Melanocyte of skin (primary cell): ENCODE data around the gene CCDC191.

DNA sequence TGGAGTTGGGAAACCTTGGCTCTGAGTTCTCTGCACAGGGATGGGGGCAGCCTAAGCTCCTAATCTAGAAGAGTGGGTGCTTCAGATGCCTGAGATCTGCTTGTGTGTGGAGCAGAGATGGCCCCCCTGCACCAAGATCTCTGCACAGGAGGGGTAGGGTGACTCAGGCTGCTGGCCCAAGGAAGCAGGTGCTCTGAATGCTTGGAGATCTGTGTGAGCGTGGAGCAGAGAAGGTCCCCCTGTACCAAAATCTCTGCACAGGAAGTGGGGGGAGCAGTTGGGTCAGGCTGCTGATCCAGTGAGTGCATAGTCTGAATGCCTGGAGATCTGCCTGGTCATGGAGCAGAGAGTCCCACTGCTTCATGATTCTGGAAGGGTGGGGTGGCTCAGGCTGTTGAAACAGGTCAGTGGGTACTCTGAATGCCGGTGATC is 15.9 kb upstream of the GCSAM start:
- CAGE, long polyA plus RNA, 2 experiments, result no peak in any of the 2 experiments

DNA sequence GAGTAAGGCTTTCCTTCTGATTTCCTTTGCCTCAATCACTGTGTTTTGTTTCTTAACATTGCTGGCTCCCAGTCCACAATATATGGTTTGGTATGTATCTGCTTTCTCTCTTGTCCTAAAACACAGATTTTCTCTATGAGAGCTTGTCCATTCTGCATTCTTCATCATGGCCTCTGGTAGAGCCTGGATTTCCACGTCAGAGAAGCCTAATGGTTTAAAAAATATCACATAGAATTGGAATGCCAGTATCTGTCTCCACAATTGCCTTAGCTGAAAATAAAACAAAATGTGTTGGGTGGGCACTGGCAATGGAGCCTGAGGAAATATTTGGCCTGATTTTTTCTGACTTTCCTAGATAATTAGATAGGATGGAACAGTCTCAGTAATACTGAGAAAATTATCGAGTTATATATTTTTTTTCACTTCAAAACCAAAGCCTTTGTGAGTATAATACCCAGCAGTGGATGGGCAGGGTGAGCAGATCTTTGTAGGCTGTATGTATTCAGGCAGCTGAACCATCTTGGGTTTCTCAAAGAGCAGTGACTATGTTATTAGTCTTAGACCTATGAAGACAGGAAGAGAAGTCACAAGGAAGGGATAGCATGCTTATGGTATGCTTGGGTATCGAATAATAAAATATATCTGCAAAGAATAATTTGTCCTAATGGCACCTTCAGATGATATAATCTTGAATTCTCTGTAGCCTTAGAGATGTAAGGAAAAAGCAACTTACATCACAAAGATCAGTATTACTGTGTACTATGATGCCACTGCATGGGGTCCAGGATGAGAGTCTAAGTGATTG is 2.0 kb downstream of the CD200 start:
- CAGE, long polyA plus RNA, 2 experiments, result no peak in any of the 2 experiments

- CAGE, long polyA plus RNA, 2 experiments, result no peak in any of the 2 experiments
These were observed 71.3 kb downstream of the CD200 start for GRCh38 chr3:112404308-112404664.

GRCh38 chr3:112514564-112514842 is 15.2 kb upstream of the BTLA start:
- CAGE, long polyA plus RNA, 2 experiments, result no peak in any of the 2 experiments

GRCh38 chr3:112635467-112636422 is 5.2 kb downstream of the CCDC80 start:
- CAGE, long polyA plus RNA, 2 experiments, result no peak in any of the 2 experiments

DNA sequence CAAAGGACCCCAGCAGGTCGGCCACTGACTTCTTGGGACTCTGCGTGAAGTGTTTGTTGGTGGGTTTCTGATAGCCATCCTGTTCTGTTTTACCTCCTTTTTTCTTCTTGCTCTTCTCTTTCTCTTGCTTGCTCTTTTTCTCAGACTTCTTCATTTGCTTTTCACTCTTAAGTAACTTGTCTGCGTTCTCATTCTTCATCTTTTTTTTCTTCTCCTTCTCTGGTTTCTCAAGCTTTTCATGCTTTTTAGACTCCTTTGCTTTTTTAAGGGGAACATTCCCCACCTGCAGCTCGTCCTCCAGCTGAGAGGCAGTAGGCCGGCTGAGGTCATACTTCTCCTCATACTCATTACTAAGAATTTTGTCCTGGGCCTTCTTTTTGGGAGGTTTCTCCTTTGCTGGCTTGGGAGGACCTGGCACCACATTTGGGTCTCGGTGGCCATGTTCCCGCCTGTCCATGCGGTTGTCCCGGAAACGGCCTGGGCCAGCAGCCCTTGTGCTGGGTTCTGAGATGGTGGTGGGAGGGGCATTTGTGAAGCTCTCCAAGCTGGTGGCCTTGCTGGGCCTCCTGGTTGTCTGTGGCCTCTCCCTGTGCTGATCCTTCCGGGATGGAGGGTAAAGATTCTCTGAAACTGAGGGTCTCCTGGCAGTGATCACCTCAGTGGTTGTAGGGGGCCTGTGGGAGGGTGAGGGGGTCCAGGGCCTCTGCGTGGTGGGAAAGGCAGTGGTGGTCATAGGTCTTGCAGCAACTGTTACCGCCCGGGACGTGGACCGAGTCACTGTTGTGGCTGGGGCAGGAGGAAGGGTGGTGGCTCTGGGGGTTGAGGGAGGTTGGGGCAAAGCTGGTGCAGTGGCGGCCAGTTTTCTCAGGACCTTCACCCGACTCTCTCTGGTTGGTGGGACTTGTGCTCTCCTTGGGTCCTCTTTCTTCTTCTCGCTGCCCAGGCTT is 2.6 kb downstream of the CCDC80 start:
- CAGE, long polyA plus RNA, 2 experiments, result no peak in any of the 2 experiments

- CAGE, long polyA plus RNA, 2 experiments, result no peak in any of the 2 experiments
These were observed 69.2 kb downstream of the CD200R1L start for GRCh38 chr3:112777511-112777797.

- CAGE, long polyA plus RNA, 2 experiments, result no peak in any of the 2 experiments
These were observed 52.1 kb downstream of the CD200R1L start for GRCh38 chr3:112794508-112795067.

GRCh38 chr3:113051665-113052187 is 32.3 kb upstream of the NEPRO start:
- CAGE, long polyA plus RNA, 2 experiments, result no peak in any of the 2 experiments

GRCh38 chr3:113147546-113148443 is 63.6 kb upstream of the BOC start:
- CAGE, long polyA plus RNA, 2 experiments, result no peak in any of the 2 experiments

- CAGE, long polyA plus RNA, 2 experiments, result no peak in any of the 2 experiments
These were observed 44.6 kb upstream of the BOC start for GRCh38 chr3:113166425-113167514.

DNA sequence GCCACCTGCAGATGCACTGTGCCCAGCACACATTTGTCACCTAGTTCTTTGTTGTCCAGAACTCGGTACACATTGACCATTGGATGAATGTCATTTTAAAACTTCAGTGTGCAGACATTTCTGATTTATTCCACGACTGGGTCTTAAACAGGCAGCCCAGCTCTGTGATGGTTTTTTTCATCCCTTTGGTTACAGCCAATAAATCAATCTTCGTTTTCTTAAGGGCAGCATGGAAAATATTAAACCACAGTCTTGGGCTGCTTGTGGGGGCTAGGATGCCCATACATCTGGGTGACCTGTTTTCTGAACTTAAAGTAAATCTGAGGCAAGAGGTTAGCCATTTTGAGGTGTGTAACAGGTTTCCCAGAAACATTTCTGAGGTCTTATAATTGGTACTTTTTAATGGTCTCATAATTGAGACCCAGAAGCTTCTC is 1.9 kb downstream of the BOC start:
- CAGE, long polyA plus RNA, 2 experiments, result no peak in any of the 2 experiments

DNA sequence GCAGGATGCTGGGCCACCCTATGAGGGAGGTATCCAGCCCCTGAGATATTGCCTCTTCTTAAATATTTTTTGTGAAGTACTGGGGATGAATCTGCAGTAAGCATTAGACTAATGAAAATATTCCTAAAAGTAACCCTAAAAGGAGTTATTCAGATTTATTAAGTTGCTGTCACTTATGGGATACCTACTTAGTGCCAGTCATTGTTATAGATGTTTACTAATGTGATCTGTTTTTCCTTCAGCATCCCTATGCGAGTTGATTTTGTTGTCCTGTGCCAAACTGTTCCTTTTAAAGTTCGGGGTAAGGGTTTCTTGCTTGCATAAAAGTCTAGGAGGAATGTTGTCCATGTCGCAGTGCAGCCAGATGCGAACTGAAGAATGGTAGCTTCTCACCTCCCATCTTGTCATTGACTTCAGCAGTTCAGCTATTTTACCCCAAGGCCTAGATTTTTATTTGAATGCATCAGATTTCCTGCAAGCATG is 21.3 kb downstream of the BOC start:
- CAGE, long polyA plus RNA, 2 experiments, result no peak in any of the 2 experiments

- CAGE, long polyA plus RNA, 2 experiments, result no peak in any of the 2 experiments
These were observed 74.1 kb downstream of the BOC start for GRCh38 chr3:113285099-113286172.

GRCh38 chr3:113291333-113291989 is 80.1 kb downstream of the BOC start:
- CAGE, long polyA plus RNA, 2 experiments, result no peak in any of the 2 experiments

DNA sequence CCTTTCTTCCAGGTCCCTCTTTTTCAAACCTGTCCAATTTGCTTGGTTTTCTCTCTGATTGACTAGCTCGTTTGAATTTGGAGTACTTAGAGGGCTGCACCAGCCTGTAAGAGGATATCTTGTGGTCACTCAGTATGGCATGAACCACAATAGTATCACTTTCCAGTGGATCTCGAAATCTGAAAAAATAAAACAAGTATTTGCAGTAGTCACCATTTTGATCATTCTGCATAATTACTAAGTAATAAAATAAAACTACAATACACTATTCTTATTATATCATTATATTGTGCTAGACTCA is 96.8 kb downstream of the CFAP44 start:
- CAGE, long polyA plus RNA, 2 experiments, result no peak in any of the 2 experiments

- CAGE, long polyA plus RNA, 2 experiments, result no peak in any of the 2 experiments
These were observed 41.4 kb downstream of the SIDT1 start for GRCh38 chr3:113573443-113574561.

DNA sequence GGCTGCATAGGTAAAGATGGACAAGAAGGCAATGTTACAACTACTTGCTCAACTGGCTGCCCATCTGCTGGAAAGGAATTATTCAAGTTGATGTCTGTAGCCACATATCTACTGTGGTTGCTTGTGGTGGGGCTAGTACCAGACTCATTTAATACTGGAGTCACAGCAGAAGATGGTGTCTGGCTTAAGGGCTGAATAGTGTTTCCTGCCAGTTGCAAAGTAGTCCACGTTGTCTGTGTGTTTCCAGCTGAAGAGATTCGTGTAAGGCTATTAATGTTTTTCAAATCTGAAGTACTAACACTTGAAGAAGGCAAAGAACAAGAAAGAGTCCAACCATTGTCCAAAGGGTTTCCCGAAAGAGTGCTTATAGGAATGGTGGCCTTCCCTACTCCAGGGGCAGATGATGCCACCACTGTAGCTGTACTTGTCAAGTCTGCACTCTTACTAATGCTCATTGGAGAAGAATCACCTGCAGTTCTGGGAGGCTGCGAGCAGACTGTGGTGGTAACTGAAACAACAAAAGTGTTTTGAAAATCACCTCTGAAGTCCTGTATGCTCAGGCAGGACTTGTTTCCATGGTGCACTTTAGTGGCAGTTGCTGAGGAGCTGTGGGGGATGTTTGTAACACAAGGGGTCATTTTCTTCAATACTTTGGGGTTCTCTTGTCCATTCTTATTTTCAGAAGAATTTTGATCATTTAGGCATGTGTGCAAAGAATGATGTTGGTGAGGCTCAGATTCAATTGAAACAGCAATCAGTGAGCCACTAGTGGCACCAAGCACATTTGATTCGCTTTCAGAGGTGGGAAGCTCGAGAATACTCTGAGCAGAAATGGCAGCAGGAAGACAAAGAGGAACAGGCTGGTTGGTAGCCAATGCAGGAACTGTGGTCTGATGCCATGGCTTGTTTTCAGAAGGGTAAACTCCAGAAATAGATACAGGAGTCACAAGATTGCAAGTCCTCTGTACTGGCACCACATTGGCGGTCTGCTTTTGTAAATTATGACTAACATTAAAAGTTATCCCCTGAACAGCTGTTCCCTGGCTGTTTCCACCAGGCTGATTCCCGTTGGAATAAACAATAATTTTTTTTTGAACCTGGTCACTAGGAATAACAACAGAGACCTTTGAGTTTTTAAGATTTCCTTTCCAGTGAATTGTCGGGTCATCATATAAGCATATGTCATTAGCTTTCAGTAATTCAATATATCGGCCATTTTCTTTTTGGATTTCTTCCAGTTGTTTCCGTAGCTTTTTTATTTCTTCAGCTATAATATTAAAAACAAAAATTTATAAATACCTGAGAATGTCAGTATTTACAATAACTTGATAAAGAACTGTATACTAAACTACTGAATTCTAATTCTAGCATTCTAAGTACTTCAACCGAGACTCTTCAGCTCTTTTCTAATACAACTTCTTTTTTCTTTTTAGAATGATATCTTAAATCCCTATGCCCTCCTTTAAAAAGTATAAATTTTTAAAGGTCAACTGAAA is 35.7 kb downstream of the USF3 start:
- CAGE, long polyA plus RNA, 2 experiments, result no peak in any of the 2 experiments

GRCh38 chr3:114055995-114057098 is at the start of gene CCDC191:
TSS of gene CCDC191 (minus strand) at chr3:114056526.
- CAGE, long polyA plus RNA, 2 experiments, result no peak in any of the 2 experiments

GRCh38 chr3:114213191-114213795 is 24.1 kb downstream of the ZNF80 start:
- CAGE, long polyA plus RNA, 2 experiments, result no peak in any of the 2 experiments